Left common carotid artery plus branches (tissue), 1 donor: Measurements from ENCODE around the gene TARBP2.

- PRO-cap = no peak
Measured at GRCh38 chr12:53500868-53501964, at the start of gene TARBP2. TARBP2 (plus strand) TSS chr12:53501283.

DNA sequence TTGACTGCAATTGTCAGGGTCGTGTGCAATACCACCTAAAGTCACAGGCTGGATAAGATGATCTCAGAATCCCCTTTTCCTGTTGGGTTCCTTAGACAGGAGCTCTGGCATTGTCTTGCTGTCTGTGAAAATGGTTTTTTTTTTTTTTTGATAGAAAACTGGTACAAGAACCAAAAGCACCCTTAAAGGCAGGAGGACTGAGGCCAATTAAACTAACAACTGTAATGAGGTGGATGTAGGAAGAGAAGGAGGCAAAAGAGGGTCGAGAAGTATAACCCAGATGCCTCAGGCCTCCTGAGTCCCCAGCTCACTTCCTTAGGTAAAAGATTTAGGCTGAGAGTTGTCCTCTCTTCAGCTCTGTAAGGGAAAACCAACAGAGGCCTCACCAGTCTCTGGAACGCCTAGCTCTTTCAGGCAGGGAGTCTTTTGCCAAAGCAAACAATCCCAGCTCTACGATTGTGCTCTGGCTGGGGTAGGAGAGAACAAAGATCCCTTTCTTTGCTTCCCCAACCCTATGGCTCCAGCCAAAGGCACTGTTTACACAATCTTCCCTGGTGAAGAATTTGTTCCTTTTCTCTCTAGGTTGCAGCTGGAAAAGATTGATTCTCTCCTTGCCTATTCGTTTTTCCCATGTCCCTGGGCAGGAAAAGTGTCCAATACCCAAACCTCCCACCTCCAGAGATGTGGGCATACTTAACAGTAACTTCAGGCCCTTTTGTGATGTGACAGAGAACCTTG, 17.0 kb downstream of the ATP5MC2 start:
- PRO-cap = no peak

- PRO-cap = no peak
Measured at GRCh38 chr12:53711394-53712091, 15.7 kb downstream of the CALCOCO1 start.

DNA sequence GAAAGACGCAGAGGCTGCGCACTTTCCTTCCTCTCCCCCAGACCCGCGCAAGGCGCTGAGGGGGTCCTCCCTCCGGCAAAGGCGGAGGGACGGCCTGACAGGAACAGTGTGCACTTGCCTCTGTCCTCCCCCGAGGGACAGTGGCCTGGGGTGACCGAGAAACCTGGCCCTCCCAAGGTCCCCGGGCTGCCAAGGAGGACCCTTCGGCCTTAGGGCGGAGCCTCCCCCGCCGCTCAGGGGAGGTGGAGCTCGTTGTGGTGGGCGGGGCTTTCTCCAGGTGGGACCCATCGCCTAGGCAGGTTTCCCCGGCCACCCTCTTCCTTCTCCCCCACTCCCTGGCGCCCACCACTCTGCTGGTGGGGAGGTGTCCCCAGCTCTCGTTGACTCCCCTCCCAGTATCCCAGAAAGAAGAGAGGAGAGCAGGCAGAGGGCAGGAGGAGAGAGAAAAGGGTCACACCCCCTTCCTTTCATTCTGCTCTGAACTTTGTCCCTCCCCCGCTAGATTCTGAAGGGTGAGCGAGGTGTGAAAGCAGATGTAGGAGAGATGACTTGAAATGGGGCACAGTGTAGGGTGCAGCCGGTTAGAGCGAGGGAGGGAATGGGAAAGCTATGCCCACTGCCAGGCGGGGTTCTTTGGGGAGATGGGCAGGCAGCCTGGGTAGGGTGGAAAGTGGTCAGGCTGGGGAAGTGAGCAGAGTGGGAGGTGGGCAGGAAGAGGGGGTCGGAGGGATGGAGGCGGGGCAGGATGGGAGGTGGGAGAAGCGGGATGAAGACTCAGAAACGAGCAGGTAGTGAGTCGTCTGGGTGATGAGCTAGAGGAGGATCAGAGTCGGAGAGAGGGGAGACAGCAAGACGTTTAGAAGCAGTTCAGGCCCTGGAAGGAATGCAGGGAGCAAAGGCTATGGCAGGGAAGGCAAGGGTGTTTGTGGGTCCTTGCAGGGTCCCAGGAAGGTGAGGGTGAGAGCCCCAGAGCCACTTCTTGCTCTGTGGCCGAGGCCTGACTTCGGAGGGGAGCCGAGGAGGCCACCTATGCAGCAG, 11.5 kb upstream of the CALCOCO1 start:
- PRO-cap = no peak

DNA sequence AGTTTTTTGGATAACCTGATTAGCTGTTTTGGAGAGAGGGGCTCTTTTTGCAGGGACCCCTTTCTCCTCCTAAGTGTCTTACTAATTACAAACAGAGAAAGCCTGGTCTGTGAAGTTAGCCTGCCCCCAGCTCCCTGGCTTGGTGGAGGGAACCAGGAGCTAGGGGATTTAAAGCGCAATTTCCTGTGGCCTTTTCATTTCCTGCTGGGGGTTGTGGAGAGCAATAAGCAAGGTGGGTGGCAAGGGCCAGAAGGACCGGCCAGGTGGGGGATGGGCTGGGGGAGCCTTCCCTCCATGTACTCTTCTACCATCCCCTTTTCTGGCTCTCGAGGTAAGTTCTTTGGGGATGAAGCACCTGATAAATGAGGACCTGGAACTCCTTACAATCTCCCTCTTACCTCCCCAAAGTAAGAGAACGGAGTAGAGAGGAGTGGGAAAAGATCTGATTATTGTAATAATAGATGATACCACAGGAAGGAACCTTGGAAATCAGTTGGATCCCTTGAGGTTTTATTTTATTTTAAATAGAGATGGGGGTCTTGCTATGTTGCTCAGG, 28.7 kb upstream of the CALCOCO1 start:
- PRO-cap = no peak

DNA sequence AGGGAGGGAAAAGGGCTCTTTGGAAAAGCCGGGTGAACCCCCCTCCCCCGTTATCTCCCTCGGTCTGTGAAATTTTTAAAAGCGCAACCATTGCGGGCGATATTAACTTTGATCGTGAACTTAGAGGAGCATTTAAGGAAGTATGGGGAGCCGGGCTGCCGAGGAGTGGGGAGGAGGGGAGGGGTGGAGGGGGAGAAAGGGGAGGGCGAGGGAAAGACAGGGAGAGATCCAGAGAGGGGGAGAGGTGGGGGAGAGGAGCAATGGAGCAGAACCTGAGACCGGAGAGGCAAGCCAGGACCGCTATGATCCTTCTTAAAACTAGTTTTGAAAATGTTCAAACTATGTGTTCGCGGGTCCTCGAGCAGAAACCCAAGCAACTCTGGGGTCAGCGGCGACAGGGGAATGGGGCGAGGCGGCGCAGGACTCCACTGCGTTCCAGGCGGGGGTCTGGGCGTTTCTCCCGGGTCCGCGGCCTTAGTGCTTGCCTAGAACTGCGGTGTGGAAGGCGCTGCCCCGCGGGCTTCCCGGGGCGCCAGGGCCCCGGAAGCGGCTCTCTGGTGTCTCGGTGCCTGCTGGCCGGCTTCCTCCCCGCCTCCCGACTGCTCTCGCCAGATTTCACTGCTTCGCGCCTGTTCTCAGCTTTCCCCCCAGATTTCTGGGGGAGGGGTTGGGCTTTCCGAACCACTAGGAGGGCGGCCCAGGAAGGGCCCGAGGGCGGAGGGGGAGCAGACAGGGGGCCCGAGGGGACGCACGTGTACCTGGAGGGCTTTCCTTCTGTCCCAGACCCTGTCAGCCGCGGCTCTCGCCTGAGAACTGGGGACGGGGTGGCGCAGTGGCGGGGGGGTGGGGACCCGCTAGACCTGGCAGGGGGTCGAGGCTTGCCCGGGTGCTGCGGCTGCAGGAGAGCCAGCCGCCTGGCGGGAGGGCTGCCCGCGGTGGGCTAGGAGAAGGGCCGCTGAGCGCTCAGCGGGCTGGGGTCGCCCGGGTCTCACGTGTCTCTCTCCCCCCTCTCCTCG, 1.5 kb downstream of the HOXC11 start:
- PRO-cap = no peak

DNA sequence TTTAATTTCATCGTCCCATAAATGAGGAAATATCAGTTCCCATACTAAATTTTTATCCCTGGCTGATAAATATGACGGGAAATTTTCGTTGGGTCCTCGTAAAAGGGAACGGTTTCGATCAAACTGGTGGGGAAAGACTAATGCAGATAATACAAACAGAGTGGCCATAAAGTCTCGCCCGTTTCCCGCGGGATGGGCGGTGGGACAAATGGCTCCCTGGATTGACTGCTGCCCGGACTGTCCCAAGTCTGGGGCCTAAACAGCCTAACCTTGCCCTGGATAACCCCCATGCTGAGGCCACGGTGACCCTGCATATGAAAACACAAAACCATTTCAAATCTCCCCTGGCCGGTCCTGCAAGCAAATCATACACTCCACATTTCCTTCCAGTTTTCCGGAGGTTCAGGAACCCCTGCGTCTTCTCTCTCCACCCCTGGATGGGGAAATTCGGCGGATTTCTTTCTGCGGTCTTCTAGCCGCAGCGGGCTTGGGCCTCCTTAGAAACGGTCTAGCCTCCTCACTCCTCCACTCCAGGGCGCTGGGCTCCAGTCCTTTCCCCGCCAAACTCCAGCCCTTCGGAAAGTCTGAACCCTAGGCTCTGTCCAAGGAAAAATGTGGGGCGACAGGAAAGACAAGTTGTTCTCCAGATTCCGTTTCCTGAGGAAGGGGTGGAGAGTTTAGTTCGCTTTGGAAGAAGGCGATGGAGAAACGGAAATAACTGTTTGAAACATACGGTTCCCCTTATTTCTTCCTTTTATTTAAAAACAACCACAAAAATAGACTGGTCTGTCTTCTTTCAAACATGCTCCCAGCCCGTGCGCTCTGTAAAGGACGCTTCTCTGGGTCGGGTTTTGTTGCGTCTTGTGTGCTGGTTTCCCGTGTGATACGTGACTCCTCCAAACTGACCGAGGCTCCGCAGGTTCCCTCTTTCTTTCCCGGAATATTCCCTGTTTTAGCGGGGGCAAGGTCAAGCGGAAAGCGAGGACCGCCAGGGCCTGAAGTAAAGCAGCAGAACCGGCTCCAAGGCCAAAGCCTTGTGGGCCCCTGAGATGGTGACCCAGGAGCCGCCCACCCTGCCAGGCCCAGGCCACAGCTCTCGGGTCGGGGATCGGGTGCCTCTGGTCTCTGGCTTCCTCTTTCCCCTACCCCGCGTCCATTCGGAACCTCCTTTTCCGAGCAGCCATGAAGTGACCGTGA, 1.3 kb upstream of the HOXC10 start:
- PRO-cap = no peak

- PRO-cap = no peak
Measured at GRCh38 chr12:53993909-53994715, 5.8 kb upstream of the HOXC9 start.

DNA sequence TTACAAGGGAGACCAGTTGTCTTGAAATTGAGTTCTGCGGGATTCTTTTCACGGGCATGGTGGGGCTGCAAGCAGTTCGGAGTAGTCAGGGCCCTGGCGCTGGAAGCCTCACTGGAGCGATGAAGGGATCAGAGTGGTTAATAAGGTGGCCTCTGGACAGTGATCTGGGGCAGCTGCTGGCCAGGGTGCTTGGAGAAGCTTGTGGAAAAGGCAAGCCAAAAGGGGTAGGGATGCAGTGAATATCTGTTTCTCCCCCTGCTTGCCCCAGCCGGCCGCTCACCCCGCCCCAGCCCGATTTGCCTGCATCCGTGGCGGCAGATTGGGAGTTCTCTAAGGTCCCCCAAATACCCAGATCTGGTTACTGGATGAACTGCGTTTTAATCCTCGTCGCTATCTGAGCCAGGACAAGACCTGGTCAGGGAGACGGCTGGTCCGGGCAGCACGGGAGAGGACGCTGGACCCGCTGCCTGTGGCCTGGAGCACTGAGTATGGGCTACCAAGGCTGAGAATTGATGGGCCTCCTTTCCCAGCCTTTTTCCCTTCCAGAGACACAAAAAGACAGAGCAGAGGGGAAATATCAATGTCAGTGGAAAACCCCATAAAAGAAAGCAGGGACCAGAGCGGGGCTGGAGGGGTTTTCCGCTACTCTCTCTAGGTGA, 7.2 kb upstream of the HOXC6 start:
- PRO-cap = no peak

GRCh38 chr12:54033954-54034618, 1.2 kb downstream of the HOXC5 start:
- PRO-cap = no peak

- PRO-cap = no peak
Measured at GRCh38 chr12:54036873-54037358, 4.1 kb downstream of the HOXC5 start.

DNA sequence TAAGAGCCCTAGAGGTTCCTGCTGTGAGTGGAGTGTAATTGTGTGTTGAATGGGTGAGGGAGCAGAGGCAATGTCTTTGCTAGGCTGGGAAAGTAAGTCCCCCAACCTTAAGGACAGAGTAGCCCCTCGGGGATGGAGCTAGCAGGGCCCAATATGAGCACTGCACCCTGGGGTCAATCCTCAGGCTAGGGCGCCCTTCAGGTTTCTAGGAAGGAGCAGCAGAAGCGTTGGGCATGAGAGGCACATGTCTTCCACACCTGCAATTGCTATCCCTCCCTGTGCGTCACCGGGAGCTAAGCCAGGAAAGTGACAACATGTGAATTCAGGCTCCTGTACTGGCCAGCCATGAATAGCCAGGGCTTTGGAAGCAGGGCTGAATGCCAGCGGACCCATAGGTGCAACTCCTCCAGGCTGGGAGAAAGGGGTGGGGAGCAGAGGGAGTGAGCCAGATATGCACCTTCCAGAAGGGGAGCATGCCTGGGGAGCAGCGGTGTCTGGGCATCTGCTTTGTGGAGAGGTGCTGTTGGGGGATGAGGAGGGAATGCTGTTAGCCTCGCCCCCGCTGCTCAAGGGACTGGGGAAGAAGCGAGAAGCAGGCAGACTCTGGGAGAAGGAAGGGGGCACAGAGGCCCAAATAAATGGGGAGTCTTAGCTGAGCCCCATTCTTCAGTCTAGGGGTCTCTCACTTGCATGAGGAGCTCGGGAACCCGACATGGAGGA, 6.1 kb downstream of the HOXC5 start:
- PRO-cap = no peak

- PRO-cap = no peak
Measured at GRCh38 chr12:54135212-54136070, 53.3 kb downstream of the SMUG1 start.

- PRO-cap = no peak
Measured at GRCh38 chr12:54146944-54147433, 41.8 kb downstream of the SMUG1 start.

DNA sequence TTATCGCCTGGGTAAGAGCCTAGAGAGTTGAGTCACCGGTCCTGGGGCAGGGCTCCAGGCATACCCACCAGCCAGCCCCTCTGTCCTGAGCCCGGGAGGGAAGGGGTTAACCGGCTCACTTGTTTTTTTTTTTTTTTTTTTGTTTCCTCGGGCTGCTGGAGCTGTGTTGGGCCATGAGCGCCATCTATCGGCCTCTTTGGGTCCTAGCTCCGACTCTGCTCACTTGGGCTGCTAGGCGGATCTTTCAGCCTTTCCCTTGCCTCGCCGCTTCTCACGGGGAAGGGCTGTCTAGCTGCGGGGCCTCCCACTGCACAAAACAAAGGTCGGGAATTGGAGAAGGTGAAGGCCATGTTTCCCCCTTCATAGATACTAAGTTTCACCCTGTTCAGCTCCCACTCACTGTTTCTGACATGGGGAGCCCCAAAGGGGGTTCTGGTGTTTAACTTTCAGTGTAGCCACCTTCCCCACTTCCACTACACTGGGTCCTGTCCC, 2.8 kb upstream of the SMUG1 start:
- PRO-cap = no peak

DNA sequence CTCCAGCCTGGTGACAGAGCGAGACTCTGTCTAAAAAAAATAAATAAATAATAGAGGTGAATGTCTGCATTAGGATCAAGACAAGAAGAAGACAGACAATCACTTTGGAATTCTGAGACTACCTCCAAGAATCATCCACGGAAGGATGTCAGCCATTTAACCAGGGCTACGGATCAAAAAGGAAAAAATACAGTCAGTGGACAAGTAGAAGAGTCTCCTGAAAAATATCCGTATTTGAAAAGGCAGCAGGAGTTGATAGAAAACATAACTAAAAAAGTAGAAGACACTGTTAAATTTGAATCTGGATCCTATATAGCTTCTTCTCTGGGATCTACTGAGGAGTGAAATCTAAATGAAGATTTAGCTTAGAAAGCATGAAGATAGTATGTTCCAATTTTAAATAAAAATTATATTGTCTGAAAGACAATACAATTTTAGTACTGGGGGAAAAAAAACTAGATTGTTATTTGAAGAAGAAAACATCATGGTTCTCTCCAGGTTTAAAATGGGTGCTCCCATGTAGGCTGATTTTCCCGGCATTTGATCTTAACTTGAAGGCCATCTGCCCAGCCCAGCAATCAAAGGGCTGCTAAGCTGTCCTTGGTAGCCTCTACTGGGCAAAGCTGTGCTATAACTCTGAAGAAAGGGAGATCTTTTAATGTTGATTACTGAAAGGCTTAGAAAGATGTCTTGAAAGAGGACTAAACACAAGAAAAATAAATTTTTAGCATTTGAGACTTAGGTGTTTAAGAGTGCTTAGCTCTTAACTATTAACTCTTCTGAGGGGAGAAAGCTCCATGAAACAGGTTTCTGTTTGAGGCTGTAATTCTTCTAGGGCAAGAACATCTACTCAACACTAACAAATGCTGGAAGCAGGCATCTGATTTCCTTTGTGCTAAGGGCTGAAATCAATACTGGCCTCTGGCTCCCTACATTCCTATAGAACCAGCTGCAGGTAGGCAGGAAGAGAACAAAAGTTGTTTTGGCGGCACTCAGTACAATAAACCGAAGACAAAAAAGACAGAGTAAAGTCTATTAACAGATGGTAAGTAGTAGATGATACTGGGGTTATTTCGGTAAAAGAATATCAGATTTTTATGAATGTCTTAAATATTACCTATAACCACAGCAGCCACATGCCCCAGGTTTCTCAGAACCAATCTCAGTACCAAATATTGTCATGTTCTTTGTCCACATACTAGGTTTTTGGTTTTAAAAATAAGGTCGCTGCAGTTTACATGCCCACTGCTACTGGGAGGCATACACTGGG, 41.3 kb downstream of the CBX5 start:
- PRO-cap = no peak

DNA sequence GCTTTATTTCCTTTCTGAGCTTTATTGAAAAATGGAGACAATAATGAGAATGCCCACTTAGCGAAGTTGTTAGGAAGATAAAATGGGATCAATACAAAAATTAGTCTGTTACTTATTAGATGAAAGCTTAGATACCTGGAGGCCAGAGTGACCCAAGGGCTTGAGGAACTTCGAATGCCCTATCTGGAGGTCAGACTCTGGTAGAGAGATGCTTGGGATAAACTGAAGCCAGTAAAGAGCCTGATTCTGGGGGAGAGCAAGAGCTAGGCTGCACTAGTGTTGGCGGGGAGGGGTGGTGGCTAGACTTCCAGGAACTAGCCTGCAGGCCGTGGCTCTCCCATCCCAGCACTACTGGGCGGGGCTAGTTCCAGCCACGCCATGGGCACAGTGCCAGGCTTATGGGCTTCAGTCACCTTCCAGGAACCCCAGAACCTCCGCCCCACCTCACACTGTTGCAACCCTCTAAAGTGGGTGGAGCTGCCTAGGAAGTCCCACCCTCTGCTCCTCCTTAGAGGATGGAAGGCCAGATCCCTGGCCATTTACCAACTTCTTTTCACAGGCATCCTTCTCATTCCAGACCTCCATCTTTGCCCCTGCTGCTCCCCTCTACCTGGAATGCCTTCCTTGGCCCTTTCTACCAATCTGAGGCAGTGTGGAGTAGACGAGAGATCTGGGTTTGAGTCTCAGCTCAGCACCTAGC, 6.2 kb upstream of the NFE2 start:
- PRO-cap = no peak

GRCh38 chr12:54349103-54349565, 15.2 kb downstream of the GPR84 start:
- PRO-cap = no peak

GRCh38 chr12:54351075-54351742, 13.1 kb downstream of the GPR84 start:
- PRO-cap = no peak

DNA sequence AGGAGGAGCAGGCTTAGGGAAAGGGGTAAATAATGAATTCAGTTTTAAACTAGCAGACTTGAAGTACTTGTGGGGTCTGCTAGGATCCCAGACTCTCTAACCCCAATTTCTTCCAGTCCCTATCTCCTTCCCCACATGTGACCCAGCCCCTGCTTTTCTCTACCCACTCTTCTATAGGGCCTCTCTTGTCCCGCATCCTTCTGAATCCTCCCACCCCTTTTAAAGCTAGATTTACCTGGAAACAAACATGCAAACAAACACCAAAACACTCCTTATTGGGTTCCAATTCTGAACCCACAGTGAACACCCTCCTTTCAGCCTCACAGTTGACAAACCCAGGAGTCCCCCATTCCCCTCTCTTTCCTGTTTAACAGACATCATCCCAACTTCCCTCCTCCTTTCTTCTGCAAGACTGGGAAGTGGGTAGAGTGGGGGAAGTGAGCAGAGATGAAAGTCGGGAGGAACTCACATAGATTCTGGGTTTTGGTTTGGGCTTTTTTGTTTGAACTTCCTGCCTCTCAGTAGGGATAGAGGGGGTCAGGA, 3.6 kb upstream of the GPR84 start:
- PRO-cap = no peak